Melanocyte of skin (primary cell): ENCODE measurements around a stretch of chr1.

DNA sequence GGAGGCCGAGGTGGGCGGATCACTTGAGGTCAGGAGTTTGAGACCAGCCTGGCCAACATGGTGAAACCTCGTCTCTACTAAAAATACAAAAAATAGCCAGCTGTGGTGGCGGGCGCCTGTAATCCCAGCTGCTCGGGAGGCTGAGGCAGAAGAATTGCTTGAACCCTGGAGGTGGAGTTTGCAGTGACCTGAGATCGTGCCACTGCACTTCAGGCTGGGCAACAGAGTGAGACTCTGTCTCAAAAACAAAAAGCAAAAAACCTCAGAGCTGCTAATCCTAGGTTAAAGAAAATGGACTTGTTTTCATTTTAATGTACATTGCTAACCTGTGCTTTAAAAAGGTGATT is 82.6 kb downstream of the PEX14 start:
- CAGE, long polyA plus RNA, 2 experiments: no peak in any of the 2 experiments

DNA sequence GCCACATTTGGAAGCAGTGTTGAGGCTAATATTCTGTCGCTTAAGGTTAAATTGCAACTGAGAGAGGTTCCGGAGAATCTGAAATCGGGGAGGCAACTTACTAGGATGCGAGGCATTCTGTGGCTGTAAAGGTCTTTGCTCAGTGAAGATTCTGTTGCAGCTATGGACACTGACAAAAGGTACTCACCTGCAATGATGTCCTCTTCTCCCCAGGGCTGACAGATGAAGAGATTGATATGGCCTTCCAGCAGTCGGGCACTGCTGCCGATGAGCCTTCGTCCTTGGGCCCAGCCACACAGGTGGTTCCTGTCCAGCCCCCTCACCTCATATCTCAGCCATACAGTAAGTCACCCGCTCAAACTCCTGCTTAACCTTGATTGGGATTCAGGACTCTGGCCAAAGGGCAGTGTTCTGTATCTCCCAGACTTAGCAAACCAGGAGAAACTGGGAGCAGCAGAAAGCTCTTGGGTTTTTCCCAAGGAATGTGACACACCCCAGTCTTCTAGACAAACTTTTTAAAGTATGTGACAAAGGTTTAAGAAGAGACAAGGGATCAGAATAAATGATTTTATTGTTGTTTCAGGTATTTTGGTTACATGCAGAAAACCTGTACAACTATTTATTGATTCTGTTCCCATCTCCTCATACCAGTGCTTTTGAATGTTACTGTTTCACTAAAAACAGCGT is 124.4 kb downstream of the PEX14 start:
- CAGE, long polyA plus RNA, 2 experiments: no peak in any of the 2 experiments

GRCh38 chr1:10637327-10637886 is 159.0 kb downstream of the CASZ1 start:
- CAGE, long polyA plus RNA, 2 experiments: no peak in any of the 2 experiments

GRCh38 chr1:10637887-10638659 is 158.4 kb downstream of the CASZ1 start:
- CAGE, long polyA plus RNA, 2 experiments: no peak in any of the 2 experiments

- CAGE, long polyA plus RNA, 2 experiments: no peak in any of the 2 experiments
Measured at GRCh38 chr1:10663541-10664286, 132.7 kb downstream of the CASZ1 start.

GRCh38 chr1:10692152-10693072 is 104.0 kb downstream of the CASZ1 start:
- CAGE, long polyA plus RNA, 2 experiments: no peak in any of the 2 experiments

- CAGE, long polyA plus RNA, 2 experiments: no peak in any of the 2 experiments
Measured at GRCh38 chr1:10724850-10725571, 71.4 kb downstream of the CASZ1 start.

DNA sequence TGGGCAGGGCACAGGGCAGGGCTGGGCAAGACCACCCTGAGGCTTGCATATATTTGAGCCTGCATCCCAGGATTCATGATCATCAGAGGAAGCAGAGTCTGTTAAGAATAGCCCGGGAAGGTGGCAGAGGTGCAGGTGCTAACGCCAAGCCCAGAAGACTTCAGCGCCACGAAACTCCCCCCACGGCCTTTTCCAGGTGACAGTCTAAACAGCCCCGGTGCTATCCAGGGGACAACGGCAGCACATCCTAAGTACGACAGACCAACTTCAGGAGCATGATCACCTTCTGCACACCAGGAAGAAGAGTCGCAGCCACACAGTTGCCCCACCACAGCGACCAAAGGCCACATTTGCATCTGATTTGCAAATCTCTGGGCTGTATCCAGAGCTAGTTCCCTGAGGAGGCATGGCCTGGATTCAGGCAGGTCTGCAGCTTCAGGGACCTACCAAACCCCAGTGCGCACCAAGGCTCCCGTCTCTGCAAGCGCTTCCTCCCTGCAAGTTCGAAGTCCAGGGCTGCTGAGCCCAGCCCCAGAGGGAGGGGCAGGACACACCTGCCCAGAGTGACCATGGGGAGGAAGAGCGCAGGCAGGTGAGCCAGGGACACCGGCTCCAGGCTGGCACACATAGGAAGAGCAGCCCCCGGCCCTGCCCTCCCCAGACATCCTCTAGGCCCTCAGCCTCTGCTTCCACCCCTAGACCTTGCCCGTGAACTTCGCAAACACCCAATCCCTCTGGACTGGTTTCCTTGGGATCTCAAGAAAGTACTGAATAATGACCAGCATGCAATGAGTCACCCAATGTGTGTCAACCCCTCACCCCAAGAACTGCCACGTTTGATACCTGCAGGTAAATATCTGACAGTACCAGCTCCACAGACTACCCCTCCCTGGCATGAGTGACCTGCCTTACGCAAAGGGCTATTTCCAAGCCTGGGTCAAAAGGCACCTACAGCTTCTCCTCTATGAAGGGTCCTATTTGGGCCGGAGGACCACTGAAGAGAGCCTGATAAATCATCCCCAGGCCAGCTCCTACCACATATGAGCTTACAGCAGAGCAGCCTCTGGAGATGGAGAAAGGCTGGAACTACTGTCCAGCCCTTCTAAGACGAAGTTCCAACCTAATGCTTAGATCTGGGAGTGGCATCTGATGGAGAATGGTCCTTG is 36.9 kb downstream of the CASZ1 start:
- CAGE, long polyA plus RNA, 2 experiments: no peak in any of the 2 experiments

- CAGE, long polyA plus RNA, 2 experiments: no peak in any of the 2 experiments
Measured at GRCh38 chr1:10774697-10775606, 21.5 kb downstream of the CASZ1 start.

DNA sequence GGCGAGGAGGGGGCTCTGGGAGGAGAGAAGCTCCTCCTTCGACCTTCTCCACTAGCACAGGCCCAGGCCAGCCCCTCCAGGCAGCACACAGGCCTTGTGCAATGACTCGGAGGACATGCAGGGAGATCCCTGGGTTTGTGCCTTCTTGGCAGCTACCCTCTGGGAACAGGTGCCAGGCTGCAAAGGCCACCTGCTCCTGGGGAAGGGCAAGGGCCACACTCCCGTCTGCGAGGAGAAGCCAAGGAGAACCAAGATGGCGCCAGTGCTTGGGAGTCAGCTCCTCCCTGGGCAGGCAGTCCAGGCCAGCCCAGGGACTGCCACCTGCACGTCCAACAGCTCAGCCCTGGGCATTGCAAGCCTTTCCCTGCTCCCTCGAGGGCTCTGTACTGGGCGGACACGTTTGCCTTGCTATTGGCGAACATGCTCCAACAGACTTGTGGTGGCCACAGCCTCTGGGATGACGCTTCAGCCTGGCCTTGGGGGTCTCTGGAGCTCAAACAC is 15.2 kb downstream of the CASZ1 start:
- CAGE, long polyA plus RNA, 2 experiments: no peak in any of the 2 experiments

DNA sequence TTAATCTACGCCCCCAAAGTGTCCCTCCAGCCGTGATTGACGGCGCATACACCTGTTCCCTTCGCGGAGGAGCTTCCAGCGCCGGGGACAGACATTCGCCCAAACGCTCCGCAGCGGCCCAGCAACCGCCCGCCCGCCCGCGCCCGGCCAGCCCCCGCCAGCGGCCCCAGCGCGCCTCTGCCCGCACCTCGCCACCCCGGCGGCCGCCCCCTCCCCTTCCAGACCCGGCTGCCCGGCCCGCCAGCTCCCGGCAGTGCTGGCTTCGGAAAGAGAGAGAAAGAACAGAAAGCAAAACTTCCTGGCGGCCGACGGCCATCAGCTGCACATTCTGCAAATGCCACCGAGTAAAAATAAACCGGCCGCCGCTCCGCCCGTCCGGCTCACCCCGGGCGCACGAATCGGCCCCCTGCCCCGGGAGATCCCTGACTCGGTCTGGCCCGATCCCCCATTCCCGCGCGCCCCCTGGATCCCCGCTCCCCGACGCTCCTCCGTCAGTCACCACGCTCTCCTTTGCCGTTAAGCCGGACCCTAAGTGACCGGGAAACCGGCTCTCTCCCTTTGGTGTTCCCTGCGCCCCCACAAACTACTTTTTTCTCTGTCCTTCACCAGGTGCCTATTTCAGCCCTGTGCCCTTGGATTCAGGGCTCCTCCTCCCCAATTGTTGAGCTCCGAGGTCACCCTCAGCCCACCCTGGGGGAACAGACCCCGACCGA is 1.5 kb downstream of the CASZ1 start:
- CAGE, long polyA plus RNA, 2 experiments: no peak in any of the 2 experiments

- CAGE, long polyA plus RNA, 2 experiments: no peak in any of the 2 experiments
Measured at GRCh38 chr1:10979314-10980025, 2.4 kb downstream of the C1orf127 start.

GRCh38 chr1:11144615-11145140 is 44.5 kb upstream of the ANGPTL7 start:
- CAGE, long polyA plus RNA, 2 experiments: no peak in any of the 2 experiments

DNA sequence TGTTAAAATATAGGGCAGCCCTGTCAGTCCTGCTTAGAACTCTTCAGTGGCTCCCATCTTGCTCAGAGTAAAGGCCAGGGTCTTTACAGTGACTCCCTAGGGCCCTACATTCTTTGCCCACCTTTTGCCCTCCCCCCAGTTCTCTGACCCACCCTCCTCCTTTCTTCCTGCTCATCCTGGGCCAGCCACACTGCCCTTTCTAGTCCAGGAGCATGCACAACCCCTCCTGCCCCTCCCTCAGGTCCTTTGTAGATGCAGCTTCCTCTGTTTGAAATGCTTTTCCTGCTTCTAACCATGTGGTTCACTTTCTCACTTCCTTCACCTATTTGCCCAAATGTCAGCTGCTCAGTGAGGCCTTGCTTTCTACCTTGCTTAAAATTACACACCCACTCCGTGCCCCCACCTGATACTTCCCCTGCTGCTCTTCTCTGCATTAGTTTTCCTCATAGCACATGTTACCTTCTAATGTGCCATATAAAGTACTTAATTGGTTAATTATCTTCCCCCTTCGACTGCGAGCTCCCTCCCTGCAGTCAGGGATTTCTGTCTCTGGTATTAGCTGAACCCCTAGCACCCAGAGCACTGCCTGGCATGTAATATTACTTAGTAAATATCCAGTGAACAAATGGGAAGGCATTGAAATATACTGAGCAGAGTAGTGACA is 8.0 kb downstream of the UBIAD1 start:
- CAGE, long polyA plus RNA, 2 experiments: no peak in any of the 2 experiments

DNA sequence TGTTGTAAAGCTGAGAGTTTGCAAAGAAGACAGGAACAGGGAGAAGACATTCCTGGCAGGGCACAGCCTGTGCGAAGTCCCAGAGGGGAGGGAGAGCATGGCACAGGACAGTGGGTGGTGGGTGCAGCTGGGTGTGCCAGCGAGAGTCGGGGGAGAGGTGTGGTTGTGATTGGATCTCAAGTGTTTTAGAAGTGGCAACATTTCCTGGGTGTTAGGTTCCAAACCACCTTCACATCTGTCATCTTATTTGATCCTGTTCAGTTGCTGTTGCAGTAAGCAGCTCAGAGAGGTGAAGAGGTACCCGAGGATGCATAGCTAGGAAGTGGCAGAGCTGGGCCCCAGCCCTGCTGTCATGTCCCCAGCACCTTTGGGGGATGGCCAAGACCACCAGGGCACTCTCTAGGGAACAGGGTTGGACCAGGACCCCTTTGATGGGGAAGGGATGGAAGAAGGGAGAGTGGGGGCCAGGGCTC is 22.0 kb upstream of the DISP3 start:
- CAGE, long polyA plus RNA, 2 experiments: no peak in any of the 2 experiments

DNA sequence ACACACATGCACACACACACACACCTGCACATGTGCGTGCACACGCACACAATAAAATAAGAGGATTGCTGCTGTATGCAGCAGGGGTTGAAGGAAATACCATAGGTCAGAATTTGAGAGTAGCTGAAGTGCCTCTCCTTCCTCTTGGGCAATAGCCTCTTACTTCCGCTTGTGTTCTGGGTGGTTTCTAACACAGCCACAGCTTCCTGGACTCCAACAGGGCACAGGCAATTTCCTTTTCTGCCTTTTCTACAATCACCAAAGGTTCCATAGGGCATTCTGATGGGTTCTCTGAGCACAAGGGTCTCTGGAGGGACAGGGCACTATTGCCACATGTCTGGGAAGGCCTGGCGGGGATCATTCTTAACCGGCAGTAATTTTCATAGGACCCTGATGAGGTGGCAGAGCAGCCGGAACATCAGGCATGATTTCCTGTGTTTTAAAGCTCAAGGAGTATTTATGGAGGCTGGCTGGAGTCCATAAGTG is 5.5 kb upstream of the AGTRAP start:
- CAGE, long polyA plus RNA, 2 experiments: no peak in any of the 2 experiments

- CAGE, long polyA plus RNA, 2 experiments: no peak in any of the 2 experiments
Measured at GRCh38 chr1:11796191-11796801, 9.5 kb downstream of the MTHFR start.

DNA sequence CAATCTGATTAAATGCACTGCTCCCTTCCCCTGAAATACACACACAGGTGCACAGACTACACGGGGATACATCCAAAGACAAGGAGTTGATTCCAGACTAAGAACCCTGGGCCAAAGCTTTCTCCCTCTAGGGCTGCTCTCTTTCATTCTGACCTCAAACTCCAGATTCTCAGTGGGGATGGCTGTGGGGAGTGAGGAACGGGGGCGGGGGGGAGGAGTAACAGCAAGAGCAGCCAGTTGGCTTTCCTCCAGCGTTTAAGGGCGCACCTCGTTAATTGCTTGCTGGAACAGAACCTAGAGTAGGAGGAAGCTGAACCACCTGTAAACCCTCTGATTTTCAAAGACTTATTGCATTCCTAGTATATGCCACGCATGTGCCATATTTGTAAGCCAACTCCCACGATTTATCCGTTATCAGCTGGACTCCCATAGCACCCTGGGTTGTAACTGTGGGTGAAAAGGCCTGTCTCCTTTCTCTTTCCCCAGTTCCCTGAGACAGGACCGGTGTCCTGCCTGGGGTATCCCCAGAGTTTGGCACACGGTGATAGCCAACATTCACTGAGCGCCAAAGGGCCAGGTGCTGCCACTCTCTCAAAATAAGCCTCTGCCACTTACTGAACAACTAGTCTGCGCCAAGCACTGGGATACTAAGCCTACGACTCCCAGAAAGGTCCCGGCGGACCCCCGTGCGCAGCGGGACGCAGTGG is 879 bp downstream of the MTHFR start:
- CAGE, long polyA plus RNA, 2 experiments: no peak in any of the 2 experiments

- CAGE, long polyA plus RNA, 2 experiments: no peak in any of the 2 experiments
Measured at GRCh38 chr1:11886788-11887874, 28.4 kb upstream of the NPPB start.

DNA sequence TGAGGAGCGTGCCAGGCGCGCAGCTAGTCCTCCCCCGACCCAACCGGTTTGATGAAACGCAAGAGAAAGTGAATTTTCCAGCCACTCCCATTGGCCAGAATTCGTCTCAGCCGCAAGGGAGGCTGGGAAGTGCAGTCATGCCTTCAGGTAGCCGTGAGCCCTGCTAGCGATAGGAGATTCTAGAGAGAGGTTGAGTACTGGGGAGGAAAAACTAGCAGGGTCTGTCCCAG is 17.4 kb downstream of the KIAA2013 start:
- CAGE, long polyA plus RNA, 2 experiments: no peak in any of the 2 experiments